Mammary epithelial cell (primary cell): ENCODE measurements around the genes LACTB and USP3.

- CAGE, long polyA plus RNA: no peak
- RRBS: no CpG with 5 or more reads among the region's 4 CpGs
Measured at GRCh38 chr15:62834737-62835281, 207.7 kb upstream of the TPM1 start.

DNA sequence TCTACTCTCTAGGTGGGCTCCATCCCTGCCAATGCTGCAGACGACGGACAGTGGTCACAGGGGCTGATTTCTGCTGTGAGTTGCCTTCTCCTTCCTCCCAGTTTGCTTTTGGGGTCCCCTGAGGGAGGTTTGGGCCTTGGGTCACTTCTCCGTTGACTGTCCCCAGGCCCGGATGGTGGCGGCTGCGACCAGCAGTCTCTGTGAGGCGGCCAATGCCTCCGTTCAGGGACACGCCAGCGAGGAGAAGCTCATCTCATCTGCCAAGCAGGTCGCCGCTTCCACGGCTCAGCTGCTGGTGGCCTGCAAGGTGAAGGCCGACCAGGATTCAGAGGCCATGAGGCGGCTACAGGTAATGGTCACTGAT, 206.8 kb upstream of the TPM1 start:
- CAGE, long polyA plus RNA: no peak
- RRBS: no CpG with 5 or more reads among the region's 15 CpGs

GRCh38 chr15:62895675-62896505, 146.7 kb upstream of the TPM1 start:
- CAGE, long polyA plus RNA: no peak
- RRBS: no CpG with 5 or more reads among the region's 5 CpGs

GRCh38 chr15:62906798-62907127, 135.8 kb upstream of the TPM1 start:
- CAGE, long polyA plus RNA: no peak
- RRBS: no CpG with 5 or more reads among the region's 3 CpGs

DNA sequence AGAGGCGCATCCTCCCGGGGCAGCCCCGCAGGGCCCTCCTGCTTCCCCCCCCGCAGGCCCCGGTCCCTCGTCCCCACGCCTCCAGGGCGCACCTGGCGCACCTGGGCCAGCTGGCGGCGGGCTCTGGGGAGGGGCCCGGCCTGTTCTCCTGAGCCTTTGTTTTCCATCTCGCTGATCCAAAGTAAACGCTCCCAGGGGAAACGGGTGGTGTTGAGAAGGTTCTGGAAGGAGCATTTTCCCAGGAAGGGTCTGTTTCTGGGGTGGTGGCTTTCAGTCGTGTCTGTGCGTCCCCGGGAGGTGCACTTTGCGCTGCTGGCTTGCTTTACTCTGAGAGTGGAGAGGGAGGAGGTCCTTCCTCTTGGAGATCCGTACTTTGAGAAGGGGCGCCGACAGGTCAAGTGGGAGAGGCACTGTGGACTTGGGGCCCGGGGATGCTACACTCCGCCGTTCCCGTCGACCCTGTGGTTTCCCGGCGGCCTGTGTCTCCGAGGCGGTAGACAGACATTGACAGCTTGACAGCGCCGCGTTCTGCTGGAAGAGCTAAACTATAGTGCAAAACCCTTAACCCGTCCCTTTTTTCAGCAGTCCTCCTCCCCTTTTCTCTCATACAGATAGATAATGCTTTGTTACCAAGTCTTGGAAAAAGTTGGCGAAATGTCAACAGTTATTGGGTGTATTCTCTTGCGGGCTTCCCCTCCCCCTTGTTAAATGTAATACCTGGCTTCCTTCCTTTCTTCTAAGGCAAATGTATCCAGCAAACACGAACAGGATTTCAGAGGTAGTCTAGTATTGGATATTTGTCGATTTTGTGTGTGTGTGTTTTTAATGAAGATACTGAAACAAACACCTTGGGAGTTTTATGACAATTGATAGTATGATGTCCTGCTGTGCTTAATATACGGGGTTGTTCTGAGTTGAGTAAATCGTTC, 6.5 kb downstream of the TPM1 start:
- CAGE, long polyA plus RNA: no peak
- RRBS: 2% methylated on average over 15 of the region's 41 CpGs

GRCh38 chr15:63061557-63062094, 19.1 kb downstream of the TPM1 start:
- CAGE, long polyA plus RNA: no peak
- RRBS: no CpG with 5 or more reads among the region's 4 CpGs

GRCh38 chr15:63073051-63074239, 30.9 kb downstream of the TPM1 start:
- CAGE, long polyA plus RNA: no peak
- RRBS: no CpG with 5 or more reads among the region's 18 CpGs

DNA sequence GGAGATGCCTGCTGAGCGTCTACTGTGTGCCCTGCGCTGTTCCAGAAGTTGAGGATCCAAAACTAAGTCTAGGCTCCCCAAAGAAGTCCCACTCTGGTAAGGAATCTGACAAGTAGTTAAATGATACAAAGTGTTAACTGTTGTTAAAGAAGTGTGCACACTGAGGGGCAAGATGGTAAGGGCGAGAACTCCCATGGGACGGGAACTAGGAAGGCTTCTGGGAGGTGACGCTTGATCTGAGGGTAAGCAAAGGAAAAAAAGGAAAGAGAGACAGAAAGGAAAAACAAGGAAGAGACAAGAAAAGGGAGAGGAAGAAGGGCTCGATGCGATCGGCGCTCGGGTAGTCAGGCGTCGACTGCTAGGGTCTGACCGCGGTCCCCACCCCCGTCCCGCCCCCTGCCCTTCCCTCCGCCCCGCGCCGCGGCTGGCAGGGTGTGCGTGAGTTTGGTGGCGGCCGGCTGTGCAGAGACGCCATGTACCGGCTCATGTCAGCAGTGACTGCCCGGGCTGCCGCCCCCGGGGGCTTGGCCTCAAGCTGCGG, at the start of gene LACTB:
LACTB (plus strand) TSS at position 463 of the 541 bp plus-strand sequence.
- CAGE, long polyA plus RNA: no peak
- RRBS: 2% methylated on average over 2 of the region's 30 CpGs

- CAGE, long polyA plus RNA: no peak
- RRBS: no CpG with 5 or more reads among the region's 1 CpG
Measured at GRCh38 chr15:63217316-63217532, 27.8 kb downstream of the RAB8B start.

DNA sequence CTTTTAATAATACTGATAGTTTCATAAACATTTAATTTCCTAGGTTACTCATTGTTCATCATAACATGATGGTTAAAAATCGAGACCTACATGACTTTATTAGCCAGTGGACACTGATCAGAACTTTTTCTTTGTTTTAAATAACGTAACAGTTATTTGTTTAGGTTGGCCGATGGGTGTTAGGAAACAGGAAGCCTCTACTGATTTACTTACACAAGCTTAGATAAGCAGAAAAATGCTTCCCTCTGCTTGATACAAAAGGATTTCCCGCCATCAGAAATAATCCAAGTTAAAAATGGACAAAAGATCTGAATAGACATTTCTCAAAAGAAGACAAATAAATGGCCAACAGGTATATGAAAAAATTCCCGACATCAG, 16.6 kb upstream of the APH1B start:
- CAGE, long polyA plus RNA: no peak
- RRBS: no CpG with 5 or more reads among the region's 5 CpGs

- CAGE, long polyA plus RNA: no peak
- RRBS: no CpG with 5 or more reads among the region's 5 CpGs
Measured at GRCh38 chr15:63353935-63354432, 27.7 kb downstream of the CA12 start.

DNA sequence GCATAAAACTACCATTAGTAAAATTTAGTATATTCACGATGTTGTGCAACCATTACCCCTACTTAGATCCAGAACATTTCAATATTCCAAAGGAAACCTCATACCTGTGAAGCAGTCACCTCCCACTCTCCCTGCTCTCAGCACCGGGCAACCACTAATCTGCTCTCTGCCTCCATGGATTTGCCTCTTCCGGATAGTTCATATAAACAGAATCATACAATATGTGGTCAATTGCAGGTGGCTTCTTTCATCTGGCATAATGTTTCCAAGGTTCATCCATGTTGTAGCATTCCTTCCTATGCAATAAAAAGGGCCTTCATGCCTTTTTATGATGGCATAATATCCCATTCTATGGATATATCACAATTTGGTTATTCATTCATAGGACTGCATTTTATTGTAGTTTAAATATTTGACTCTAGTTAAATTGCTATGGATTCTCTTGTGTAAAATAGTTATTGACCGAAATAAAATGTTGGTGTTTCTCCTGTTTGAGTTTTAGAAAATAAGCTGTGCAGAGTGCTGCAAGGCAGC, 23.9 kb downstream of the CA12 start:
- CAGE, long polyA plus RNA: no peak
- RRBS: 100% methylated on average over 1 of the region's 4 CpGs

DNA sequence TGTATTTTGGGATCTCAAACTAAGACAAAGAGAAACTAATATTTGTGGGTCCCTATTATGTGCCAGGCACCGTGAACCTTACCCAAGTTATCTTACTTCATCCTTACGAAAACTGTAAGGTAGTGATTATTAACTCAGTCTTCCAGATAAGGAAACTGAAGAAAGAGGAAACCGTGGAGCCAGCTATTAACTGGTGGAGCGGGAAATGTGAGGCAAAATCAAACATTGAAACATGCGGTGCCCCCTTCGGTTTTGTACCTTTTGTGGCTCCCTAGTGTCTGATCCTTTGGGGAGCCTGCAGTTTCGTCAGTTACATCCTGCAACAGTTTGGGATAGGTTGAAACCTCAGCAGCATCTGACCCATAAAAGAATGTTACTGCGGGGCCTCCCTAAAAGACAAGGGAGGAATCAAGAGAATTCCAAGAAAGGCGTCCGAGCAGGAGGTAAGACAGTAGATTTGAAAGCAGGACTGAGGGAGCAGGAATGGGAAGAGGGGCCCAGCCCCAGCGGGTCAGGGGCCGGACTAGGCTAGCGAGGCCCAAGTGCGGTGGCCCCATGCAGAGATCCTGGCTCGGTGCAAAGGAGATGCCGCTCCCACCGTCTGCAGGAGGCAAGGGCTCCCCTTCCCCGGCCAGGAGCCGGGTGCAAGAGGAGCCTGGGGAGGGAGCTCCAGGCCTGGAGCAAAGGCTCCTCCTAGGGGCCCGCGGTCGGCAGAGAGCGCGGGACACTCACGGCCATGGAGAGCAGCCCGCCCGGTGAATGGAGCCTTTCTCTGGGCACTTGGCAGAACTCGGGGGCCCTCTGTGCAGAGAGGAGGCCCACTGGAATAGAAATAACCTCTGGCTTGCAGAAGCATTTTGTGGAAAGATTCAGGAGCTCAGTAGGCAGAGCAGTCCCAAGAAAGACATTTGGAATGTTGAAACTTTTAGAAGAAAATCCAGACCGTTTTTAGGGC, 43.3 kb upstream of the USP3 start:
- CAGE, long polyA plus RNA: no peak
- RRBS: no CpG with 5 or more reads among the region's 29 CpGs

- CAGE, long polyA plus RNA: no peak
- RRBS: no CpG with 5 or more reads among the region's 5 CpGs
Measured at GRCh38 chr15:63497041-63497354, 7.4 kb upstream of the USP3 start.

GRCh38 chr15:63500664-63501224, 3.6 kb upstream of the USP3 start:
- CAGE, long polyA plus RNA: no peak
- RRBS: no CpG with 5 or more reads among the region's 4 CpGs

DNA sequence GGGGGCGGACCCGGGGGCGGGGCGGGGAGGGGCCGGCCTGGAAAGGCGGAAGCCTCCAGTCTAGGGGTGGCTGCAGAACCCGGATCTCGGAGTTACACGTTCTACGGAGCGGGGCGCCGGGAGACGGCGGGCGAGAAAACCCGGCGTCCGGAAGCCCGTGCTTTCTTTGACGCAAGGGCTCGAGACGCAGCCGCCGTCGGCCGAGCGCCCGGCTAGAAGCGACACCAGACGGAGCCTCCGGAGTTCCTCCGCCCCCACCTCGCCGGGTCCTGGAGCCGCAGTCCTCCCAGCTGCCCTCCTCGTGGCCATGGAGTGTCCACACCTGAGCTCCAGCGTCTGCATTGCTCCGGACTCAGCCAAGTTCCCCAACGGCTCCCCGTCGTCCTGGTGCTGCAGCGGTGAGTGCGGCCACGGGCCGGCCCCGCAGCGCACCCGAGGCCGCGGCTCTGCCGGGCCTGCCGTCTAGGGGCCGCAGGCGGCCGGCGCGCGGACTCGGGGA, at the start of gene USP3:
USP3 (plus strand) TSS at position 161 of the 499 bp plus-strand sequence.
- CAGE, long polyA plus RNA: no peak
- RRBS: 1% methylated on average over 26 of the region's 60 CpGs

DNA sequence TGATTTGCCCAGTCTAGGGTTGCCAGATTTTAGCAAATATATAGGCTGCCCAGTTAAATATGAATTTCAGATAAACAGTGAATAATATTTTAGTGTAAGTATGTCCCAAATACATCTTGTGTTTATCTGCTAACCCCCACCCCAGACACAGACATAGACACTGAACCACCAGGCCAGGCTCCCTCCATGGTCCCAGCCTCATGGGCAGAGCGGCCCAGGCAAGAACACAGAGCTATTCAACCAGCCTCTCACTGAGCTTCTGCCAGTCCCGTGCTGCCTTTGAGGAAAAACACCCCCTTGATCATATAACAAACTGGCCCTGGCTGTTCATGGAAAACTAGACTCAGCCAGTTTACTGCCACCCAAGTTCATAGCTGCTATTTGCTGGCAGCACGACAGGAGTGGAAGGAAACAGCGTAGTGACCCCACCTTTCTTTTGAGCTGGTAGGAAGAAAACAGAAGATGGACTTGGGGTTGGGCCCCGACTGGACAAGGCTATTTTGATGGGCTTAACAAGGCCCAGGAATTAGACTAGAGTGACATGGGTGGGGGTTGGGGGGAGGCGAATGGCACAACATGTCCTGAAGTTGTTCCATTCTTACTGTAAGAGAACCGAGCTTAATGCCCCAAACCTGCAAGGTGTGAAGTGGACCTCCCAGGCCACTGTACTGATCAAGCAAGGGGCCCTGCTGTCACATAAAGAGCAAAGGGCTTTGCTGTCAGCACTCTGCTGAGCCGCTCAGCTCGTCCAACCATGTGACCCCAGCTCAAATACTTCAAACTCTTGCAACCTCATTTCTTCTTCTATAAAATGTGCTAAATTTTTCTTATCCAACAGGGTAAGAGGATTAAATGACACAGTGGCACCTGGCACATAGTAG, 1.4 kb downstream of the FBXL22 start:
- CAGE, long polyA plus RNA: no peak
- RRBS: no CpG with 5 or more reads among the region's 9 CpGs

DNA sequence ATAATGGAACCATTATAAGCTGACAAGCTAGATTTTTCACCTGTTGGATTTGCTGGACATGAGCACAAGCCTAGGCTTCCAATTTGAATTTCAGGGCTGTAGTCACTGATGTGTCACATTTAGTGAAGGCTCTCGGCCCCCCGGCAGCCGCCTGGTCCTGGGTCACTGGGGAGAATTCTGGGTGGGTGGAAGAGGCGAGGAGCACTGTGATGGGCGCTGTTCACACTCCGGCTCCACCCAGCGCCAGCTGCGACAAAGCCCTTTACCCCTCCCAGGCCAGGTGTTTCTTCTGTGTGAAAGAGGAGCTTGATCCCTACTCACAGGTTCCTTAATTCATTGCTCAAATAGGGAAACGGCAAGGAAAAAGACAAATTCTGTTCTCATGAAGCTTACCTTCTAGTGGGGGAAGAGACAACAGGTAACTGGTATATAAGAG, 4.7 kb downstream of the FBXL22 start:
- CAGE, long polyA plus RNA: no peak
- RRBS: 85% methylated on average over 5 of the region's 9 CpGs

DNA sequence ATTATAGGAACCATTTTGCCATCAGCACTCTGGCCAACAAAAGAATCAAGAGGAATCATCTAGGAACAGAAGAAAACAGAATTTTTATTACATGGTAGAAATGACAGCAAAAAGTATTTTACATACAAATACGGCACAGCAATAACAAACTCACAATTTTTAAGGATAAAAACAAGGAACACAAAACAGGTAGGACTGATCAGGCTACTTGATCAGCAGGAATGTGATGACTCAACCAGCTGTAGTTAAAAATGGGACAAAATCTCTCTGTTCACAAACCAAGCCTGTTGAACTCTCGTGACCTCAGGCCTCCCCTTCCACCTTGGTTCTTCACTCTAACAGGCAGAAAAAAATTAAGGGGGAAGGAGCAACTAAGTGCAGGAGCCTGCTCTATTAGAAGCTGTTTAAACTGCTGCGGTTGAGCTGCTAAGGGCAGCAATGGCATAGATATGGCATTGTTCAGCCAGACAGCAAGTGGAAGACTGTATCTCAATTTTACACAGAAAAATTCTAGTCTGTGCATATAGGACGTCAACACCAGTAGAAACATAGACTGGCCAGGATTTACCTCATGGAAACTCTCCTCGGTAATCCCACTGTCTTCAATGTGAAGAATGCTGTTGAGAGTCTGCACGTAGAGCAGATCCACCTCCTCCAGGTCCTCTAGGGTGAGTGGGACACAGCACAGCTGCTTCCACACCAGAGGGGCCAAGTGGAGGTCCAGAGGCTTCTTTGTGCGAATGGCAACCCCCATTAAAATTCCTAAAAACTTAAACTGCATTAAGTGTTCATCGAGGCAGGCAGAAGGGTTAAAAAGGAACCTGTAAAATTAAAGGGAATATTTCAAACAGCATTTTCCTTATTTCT, 18.9 kb downstream of the FBXL22 start:
- CAGE, long polyA plus RNA: no peak
- RRBS: no CpG with 5 or more reads among the region's 8 CpGs

- CAGE, long polyA plus RNA: no peak
- RRBS: no CpG with 5 or more reads among the region's 5 CpGs
Measured at GRCh38 chr15:63640867-63641710, 43.9 kb downstream of the FBXL22 start.